Mesothelial cell of epicardium (in vitro differentiated cells): ENCODE measurements around the genes OVOL2, SEC23B and SMIM26.

DNA sequence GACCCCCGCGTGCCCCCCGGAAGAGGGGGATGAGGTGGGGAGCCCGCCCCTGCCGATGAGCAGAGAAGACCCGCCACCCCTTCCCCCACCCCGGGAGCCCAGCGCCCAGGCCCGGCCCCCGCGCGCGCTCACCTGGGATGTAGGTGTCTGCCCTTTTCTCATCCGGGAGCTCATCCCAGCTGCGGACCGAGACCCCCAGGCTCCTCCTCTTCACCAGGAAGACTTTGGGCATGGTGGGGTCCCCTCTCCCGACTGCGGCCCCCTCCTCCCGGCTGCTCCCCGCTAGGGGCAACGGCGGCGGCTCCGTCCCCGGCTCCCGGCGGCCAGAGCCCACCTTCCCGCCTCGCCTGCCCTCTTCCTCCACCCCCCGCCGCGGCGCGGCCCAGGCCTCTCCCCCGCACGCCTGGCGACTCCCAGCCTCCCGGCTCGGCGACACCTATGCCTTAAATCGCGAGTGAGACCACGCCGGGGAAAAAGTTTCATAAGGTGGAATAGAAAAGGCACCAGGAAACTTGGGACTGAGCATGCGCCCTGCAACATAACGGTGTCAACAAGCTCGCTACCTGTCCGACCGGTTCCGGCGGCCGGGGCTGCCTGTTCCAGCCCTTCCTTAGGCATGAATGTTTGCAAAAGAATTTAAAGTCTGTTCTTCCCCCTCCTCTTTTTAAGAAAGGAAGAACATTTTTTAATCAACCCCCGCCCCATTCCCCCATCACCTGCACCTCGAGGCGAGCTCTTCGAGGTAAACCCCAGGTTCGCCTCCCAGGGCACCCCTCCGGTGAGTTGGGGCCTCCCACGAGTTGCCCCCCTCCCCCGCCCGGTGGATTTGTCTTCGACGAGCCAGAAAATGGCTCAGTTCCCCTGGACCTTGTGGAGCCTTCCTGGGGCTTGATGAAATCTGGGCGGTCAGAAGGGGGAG lies at the start of gene OVOL2:
Gene OVOL2 (minus strand): TSS at position 514 of the 919 bp plus-strand sequence.
- PRO-cap, result no peak

- PRO-cap, result no peak
These were observed 3.3 kb upstream of the SEC23B start for GRCh38 chr20:18504394-18504885.

DNA sequence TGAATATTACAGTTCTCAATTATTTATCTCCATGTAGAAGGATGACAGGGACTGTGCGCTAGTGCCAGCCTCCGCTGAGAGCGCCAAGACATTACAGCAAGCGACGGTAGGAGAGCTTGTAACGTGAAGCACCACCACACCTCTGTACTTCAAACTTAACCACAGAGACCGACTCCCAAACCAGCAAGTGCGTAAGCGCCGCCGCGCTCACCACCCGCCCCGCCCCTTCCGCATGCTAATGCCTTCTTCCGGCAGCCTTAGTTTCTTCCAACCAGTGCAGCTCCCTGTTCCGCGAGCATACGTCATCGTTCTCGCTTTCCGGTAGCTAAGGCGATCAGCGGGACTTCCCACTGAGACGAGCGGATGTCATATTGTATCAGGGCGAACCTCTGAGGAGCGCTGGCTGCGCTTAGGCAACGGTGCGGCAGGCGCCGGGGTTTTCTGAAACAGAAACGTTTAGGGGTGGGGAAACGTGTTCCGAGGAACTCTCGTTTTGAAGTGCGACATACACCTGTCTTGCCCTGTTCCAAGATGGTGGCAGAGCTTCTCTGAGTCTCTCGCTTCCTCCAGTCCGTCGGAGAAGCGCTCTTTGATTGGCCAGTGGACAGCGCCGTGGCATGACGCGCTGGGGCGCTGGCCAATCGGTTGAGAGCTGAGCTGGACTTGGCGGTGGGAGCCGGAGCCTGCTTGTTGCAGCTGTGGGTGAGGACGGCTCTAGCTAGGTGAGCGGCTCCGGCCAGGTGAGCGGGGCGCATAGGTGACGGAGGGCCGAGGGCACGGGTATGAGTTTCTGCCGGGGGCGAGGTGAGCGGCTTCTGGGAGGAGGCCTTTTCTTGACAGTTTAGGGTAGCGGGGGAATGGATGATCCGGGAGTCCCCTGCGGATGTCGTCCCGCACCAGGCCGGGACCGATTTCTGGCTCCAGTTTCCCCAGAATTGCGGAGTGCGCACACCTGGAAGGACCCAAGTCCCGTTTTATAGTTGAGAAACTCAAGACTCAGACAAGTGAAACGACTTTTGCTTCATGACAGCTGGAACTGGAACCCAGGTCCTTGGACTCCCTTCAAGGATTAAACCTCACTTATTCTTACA lies at the start of gene SEC23B:
Gene SEC23B (plus strand): TSS at position 690 of the 1,091 bp plus-strand sequence.
- PRO-cap, result bidirectional peak, plus-strand start at position 314 of the sequence, minus-strand start at position 170 of the sequence; bidirectional peak, plus-strand start at position 690 of the sequence, minus-strand start at position 550 of the sequence

- PRO-cap, result no peak
These were observed 11.8 kb downstream of the SEC23B start for GRCh38 chr20:18519469-18520018.

DNA sequence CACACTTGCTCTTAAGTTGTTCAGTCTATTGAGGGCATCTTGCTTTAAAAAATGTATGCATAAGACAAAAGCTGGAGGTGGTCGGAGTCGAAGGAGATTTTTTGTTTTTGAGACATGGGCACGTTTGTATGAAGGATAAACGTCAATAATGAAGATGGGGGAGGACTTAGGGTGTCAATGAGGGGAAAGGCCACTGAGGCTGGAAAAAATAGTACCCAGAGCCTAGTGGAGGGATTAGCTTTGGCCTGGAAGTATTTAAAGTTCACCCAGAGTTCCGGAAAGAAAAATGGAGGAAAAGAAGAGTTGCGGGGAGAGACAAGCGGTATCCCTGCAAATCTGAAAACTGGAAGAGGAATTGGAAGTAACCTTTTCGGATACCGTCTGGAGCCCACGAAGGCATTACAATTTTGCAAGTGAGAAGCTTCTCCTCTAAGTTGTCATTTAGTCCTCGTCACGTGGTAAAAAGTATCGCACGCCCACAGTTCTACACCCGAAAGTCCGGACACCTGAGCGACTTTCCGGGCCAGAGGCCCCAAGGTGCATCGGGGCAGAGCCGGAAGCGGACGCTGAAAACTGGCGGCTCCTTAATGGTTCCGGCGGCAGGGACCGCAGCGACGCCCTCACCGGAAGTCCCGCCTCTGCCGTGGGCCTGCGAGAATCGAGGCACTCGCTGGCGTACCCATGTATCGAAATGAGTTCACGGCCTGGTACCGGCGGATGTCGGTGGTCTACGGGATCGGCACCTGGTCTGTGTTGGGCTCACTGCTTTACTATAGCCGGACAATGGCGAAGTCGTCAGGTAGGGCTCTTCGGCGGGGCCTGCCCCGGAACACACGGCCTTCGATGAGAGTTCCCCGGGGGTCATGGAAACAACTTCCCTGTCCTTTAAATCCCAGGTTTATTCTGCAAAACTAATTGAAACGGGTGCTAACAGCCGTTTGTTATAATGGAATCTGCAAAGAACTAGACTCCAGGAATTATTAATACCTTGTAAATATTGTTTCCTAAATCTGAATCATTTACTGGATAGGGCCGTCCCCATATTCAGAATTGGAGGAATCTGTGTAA lies at the start of gene SMIM26:
Gene SMIM26 (plus strand): TSS at position 635 of the 1,068 bp plus-strand sequence.
- PRO-cap, result bidirectional peak, plus-strand start at position 694 of the sequence, minus-strand start at position 539 of the sequence

DNA sequence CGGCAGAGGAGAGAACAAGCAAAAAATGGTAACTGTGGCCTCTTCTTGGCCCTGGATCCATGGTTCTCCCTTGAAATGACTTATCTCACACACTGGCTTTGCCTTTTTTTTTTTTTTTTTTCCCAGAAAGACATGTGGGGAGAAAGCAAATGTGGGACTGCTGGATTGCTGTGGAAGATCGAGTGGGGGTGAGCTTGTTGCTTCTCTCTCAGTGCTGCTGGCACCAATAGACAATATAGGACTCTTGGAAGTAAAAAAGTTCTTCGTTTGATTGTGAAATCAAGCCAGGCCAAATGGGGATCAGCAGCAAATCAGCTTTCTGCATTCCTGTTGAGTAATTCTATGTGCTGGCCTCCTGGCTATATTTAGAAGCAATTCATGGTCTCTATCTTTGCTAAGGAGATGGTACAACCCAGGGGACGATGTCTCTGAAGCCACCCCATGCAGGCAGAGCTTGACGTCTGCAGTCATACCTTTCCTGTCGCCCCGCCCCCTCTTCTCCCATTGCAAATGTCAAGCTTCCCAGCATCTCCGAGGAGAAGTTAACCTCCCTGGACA lies 199.0 kb downstream of the SCP2D1 start:
- PRO-cap, result no peak

DNA sequence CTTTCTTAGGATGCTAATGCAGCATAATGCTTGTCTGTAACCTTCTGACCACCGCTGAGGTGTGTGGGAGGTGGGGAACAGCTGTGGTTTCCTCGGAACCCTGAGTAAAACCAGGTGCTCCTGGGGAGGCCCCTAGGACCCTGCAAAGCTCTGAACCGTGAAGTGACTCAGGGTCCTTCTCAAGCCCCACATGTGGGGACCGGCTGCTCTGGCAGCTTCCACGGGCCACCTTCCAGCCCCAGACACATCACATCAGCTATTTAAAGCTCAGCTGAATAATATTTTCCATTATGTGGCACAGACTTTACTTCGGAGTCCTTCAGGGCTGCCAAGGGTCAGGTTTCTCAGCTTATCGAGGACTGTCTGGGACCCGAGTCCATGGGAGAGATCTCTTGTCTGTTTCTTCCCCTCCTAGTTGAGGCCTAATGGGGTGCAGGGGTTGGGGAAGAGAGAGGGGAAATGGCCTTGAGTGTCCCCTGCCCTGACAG lies 186.2 kb upstream of the SLC24A3 start:
- PRO-cap, result no peak

DNA sequence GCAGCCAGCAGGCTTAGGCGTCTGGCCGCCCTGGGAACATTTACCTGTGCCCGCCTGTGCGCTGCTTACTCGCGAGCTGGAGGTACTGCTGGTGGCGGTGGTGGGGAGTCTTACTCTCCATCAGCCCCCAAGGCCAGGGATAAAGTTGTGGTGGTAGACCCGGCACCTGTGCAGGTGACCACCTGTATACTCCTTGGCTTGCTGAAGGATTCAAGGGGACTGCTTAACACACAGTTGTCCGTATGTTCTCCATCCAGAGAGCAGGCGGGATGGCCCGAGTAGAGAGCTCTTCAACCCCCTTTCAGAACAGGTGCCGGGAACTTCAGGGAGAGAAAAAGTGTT lies 714 bp downstream of the SLC24A3 start:
- PRO-cap, result no peak

- PRO-cap, result no peak
These were observed 20.4 kb downstream of the SLC24A3 start for GRCh38 chr20:19232644-19233385.

- PRO-cap, result no peak
These were observed 63.1 kb downstream of the SLC24A3 start for GRCh38 chr20:19275345-19276160.

GRCh38 chr20:19343414-19344012 lies 131.1 kb downstream of the SLC24A3 start:
- PRO-cap, result no peak

GRCh38 chr20:19408679-19409613 lies 196.5 kb downstream of the SLC24A3 start:
- PRO-cap, result no peak

DNA sequence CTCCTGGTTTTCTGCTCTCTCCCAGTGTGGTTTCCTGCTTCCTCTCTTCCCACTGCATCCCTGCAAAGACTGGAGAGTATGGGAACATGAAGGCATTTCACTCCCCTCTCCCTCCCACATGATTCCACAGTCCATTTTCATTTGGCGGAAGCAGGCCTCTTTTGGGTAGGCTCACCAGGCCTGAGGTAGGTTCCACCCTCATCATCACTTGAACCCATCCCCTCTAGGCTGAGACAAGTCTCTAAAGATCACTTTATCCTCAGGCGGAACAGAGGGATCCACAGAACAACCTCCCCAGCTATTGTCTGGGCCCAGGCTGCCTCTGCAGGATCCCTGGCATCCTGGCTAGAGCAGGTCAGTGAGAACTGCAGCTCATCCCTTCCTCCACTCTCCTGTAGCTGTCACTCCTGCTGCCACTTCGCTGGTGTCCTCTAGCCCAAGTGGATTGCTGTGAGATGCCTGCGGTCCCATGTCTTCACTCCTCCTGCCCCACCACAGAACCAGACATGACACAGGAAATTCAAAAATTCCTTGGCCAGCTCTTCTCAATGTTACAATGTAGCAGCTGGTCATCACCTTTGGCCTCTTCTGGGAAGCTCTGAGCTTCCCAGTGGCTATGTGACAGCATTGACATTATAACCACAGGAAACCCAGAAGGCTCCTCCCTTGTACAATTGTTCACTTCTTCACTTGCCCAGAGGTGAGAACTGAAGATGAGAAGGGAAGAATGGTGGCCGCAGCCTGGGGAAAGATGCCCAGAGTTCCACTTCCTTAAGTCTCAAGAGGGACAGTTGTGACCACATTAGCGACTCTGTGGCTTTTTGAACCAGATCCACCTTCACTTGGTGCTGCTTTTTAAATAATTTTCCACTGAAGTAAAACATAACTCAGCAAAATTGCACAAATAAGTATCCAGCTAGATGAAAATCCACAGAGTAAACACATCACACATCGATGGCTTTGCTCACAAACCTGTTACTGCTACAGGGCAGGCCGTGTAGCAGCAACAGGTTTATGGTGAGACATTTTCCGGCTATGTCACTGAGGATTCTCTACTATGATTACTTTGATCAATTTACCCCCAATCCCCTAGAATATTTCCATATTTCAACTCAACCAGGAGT lies 76.2 kb upstream of the NAA20 start:
- PRO-cap, result no peak

GRCh38 chr20:19976330-19976514 lies 40.9 kb upstream of the NAA20 start:
- PRO-cap, result no peak

GRCh38 chr20:20211050-20211464 lies 156.8 kb upstream of the INSM1 start:
- PRO-cap, result no peak

- PRO-cap, result no peak
These were observed 1.3 kb upstream of the INSM1 start for GRCh38 chr20:20366478-20367153.

GRCh38 chr20:20473251-20474325 lies 105.7 kb downstream of the INSM1 start:
- PRO-cap, result no peak

DNA sequence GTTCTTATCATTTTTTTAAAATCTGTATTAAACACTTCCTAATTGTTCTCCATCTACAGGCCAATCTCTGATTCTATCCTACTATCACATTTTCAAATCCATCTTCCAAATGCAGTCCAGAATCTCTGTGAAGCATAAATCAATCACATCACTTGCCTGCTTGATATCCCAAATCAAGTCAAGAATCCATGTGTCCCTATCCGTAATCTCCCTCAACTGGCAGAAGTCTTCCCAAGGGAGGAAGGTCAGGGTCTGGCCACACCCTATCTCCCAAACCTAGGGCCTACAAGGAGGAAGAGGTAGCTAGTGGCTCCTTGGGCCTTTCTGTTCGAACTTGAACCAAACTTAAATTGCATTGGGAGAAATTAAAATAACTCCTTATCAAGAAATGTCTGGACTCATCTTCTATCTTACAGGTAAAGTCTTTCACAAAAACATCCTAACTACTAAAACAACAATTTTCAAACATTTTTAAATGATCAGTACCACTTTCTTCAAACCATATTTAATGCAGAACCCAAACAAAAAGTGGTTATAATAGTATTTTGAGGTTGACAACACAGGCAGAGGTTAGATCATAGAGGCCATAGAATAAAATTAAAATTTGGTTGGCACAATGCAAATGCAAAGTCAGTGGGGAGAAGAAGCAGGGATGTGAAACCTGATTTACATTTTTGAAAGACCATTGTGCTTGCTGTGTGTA lies 141.7 kb downstream of the RALGAPA2 start:
- PRO-cap, result no peak

- PRO-cap, result no peak
These were observed 118.9 kb downstream of the RALGAPA2 start for GRCh38 chr20:20593430-20594044.

GRCh38 chr20:21359873-21360284 lies 37.4 kb downstream of the NKX2-4 start:
- PRO-cap, result no peak